ENCODE results near the genes MOSPD3, SLC12A9, NAT16 and PLOD3.

DNA sequence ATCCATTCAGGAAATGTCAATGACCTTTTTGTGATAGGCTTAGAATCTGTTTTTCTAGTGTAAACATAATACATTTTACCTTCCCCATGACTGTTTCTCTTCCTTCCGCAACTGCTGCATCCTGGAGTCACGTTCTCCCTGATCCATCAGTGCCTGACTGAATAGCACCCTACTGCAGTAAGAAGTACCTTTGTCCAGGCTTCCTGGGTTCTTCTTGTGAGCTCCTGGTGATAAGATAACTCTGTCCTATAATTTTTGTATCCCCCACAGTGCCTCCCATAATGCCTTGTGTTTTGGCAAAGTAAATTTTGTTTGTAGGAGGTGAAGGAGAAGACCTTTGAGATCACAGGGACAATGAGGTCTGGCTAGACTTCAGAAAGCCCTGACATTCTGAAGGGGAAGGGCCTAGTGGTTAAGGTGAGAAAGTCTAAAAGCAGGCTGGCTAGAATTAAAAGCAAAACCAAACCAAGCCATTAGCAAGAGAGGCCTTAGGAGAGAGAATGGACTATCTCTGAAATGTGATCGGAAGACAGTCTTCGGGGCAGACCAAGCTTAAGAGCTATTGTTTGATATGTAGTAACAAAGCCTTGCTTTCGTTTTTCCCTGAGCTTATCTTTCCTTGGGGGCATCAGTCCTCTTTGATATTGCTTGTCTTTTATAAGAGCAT, 7.5 kb downstream of the AGFG2 start:
- RRBS, result no CpG with 5 or more reads among the region's 5 CpGs

GRCh38 chr7:100564899-100565495, 8.7 kb downstream of the SAP25 start:
- RRBS, result no CpG with 5 or more reads among the region's 7 CpGs

- RRBS, result no CpG with 5 or more reads among the region's 13 CpGs
These were observed 6.9 kb downstream of the SAP25 start for GRCh38 chr7:100566719-100567278.

DNA sequence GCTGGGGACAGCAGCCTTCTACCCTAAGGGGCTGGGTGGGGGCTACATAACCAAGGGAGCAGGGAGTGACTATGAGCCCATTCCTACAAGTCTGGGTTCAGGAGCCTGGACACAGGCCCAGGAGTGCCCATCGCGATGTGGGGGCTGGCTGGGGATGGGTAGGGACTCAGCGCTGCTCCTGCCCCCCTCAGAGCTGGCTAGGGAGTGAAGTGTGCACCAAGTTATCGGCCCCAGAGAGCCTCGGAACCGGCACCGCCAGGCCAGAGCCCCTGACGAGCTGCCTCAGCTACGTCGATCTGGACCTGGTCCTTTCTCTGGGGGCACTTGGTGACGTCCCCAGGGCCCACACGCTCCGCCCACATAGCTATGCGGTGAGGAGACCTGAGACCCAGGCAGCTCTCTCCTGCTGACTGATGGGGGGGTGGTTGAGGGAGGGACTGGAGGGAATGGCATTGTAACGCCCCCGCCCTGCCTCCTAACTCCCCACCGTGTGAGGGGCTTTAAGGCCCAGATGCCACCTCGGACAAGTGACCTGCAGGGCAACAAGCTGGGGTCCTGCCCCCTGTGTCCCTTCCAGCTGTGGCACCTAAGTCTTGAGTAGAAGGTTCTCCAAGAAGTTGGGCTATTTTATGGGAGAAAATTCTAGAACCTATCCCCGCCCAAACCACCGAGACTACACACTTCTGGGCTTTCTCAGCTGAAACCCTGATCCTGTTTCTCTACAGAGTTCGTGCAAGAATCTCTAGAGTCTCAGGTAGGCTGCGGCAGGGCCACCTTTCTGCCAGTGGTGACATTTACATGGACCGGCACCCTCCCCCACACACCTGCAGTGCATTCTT, 2.4 kb downstream of the SAP25 start:
- RRBS, result no CpG with 5 or more reads among the region's 23 CpGs

- RRBS, result no CpG with 5 or more reads among the region's 27 CpGs
These were observed 2.8 kb upstream of the SAP25 start for GRCh38 chr7:100576103-100577225.

DNA sequence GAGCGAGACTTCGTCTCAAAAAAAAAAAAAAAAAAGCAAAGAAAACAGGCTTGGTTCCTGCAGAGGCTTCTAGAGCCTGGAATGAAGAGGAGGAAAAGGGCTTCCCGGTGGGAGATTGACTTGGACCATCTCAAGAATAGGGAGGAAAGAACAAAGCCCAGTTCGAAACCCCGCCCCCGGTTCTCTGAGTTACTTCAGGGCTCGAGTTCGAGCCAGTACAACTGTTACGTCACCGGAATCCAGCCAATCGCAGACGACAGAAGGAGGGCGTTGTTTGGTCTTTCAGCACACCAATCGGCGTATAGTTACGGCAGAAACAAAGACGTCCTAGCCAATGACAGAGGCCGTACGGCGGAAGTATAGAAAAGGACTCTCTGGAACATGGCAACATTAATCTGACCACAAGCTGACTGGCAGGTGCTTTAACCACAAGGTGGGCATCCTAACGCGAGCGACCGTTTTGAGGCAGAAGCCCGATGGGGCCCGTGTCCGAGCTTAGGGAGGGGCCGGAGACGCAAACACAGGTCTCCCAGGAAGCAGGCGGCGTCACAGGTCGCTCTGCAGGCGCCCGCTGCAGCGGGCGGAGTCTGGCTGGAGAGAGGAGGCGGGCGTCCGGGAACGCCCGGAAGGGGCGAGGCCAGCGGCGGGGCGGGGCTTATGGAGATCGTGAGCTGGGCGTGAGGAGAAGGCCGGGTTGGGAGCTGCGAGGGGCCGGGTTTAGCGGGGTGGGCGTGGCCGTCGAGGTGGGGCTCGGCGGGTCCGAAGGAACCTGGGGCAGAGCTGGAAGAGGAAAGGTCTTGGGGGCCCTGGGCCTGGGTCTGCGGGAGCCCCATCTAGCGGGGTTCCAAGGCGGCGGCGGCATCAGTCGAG, at the start of gene MOSPD3:
Gene MOSPD3, plus strand, starts transcription at position 732 of the 870 bp plus-strand sequence.
- RRBS, result 1% methylated on average over 19 of the region's 63 CpGs

- RRBS, result 93% methylated on average over 4 of the region's 29 CpGs
These were observed 7.8 kb downstream of the EPHB4 start for GRCh38 chr7:100819399-100820143.

DNA sequence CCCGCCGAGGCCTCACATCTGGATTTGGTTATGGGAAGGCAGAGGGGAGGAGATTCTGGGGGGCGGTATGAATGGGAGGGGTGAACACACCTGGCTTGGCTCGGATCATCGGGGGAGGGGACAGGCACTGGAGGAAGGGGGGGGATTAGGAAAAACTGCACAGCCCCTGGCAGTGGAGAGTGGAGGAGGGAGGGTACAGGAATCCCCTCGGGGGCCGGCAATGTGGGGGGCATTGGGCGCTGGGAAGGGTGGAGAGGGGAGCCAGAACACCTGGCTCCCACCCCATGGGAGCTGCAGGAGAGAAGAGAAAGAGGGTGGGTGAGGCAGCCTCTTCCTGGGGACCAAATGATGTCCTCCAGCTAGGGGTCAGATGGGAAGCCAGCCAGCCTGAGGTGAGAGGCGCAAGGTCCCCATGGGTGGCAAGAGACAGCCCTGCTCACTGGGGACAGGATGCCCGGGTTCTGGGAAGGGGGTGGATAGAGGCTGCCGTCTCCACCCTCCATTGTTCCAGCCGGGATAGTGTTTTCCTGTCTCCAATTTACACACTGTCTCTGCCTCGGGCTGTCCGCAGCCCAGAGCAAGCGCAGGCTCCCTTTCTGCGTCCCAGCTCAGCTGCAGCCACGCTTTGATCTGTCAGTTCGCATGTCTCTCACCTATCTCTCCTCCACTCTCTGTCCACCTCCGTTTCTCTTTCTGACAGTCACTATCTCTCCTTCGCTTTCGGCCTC, 2.3 kb downstream of the EPHB4 start:
- RRBS, result 76% methylated on average over 3 of the region's 21 CpGs

DNA sequence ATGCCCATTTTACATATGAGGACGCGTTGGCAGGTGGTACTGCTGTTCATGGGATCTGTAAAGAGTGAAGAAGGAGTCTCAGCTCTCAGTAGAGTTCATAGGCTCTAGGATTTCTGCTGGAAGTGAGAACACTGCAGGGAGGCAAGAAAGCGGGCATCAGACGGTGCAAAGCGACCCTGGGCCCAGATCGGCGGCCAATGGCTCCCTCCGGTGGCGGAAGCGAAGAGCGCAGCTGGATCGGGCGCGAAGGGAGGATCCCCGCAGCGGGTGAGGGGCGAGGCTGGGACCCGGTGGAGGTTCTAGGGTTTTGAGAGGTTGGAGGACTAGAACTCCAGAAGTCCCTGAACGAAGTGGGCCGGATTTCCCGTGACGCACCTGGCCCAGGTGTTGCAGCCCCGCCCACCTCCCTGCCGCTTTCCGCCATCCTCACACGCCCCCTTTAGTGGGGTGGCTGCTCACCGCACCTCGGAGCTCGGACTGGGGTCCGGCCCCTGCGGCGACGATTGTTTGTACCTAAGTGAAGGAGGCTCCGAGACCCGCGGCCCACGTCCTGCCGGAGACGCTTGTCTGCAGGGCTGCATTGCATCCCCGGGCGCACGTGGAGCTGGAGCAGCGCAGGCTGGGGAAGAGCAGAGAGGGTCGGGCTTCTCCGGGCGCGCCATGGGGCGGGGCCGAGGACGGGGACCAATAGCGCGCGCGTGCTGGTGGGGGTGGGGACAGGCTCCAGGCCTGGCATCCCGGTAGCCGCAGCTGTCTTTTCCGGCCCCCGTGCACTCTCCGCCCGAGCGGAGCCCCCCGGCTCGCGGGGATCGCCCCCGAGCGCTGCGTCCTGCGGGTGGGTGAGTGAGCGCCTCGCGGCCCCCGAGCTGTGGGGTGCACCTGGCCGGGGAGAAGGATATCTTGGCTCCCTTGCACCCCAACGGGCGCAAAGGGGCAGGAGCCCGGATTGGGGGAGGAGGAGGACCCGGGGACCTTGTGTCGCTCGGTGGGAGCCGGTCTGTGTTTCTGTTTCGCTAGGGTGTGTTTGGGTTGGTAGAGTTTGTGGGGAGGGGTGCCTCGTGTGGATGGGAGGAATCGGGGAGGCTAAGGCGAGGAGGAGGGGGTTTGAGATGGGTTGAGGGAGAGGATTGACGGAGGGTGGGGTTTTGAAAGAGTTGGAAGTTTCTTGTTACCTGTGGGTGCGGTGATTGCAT, at the start of gene SLC12A9:
Gene SLC12A9, plus strand, starts transcription at position 713 of the 1,193 bp plus-strand sequence.
- RRBS, result 1% methylated on average over 43 of the region's 87 CpGs

DNA sequence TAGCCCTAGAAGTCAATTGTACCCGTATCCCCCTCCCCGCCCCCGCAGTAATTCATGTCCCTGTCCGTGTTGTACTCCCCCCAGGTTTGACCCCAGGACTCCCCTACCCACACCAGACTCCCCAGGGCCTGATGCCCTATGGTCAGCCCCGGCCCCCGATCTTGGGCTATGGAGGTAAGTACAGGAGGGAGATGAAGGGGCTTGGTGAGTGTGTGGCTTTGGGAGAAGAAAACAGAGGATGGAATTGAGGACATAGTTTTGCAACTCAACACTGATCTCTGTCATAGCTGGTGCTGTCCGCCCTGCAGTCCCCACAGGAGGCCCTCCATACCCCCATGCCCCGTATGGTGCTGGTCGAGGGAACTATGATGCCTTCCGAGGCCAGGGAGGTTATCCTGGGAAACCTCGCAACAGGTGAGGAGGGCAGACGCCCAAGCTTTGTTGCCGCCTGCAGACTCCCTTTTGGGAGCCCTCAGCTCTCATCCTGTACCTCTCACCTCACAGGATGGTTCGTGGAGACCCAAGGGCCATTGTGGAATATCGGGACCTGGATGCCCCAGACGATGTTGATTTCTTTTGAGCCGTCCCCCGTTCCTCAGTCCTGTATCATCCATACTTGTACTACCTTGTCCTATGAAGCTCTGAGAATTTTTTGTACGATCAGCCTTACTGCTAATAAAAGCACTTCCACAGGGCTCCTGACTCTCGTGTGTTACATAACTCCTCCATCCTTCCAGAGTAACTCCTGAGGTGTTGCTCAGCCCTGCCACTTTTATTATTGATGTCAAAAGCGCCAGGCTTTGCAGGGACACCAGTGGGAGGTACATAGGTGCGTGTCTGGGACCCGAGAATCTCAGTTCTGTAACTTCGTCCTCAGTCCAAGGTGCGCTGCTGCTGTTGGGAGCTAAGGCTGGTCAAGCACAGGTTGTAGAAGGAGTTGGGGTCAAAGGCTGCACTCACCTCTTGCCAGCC, 1.3 kb downstream of the UFSP1 start:
- RRBS, result no CpG with 5 or more reads among the region's 25 CpGs

DNA sequence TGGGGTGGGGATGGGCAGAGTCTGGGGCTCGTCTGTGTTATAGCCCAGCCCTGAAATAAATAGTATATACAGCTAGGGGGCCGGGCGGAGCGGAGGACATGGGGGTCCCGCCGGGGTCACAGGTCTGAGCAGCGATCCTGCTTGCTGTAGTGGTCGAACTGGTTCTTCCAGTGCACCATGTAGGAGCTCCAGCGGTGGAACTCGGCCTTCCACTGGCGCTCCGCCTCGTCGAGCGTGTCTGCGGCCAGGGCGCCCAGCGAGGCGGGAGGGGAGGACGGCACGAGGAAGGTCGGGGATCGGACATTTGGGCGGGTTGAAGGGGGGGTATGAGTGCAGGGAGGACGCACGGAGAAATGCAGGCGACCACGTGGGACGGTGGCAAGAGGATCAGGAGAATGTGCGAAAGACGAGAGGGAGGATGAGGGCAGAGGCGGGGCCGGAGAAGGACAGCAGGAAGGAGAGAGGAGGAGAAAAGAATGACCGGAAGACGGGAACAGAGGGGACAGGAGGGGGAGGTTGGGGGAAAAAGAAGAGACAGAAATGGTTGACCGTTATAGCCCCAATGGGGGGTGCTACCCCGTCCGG, 675 bp upstream of the UFSP1 start:
- RRBS, result 6% methylated on average over 7 of the region's 38 CpGs

GRCh38 chr7:100890683-100891110, 1.2 kb upstream of the UFSP1 start:
- RRBS, result 9% methylated on average over 1 of the region's 12 CpGs

GRCh38 chr7:101017007-101017927, 2.6 kb upstream of the MUC17 start:
- RRBS, result 15% methylated on average over 12 of the region's 31 CpGs

- RRBS, result no CpG with 5 or more reads among the region's 10 CpGs
These were observed 5.7 kb downstream of the TRIM56 start for GRCh38 chr7:101090884-101091508.

DNA sequence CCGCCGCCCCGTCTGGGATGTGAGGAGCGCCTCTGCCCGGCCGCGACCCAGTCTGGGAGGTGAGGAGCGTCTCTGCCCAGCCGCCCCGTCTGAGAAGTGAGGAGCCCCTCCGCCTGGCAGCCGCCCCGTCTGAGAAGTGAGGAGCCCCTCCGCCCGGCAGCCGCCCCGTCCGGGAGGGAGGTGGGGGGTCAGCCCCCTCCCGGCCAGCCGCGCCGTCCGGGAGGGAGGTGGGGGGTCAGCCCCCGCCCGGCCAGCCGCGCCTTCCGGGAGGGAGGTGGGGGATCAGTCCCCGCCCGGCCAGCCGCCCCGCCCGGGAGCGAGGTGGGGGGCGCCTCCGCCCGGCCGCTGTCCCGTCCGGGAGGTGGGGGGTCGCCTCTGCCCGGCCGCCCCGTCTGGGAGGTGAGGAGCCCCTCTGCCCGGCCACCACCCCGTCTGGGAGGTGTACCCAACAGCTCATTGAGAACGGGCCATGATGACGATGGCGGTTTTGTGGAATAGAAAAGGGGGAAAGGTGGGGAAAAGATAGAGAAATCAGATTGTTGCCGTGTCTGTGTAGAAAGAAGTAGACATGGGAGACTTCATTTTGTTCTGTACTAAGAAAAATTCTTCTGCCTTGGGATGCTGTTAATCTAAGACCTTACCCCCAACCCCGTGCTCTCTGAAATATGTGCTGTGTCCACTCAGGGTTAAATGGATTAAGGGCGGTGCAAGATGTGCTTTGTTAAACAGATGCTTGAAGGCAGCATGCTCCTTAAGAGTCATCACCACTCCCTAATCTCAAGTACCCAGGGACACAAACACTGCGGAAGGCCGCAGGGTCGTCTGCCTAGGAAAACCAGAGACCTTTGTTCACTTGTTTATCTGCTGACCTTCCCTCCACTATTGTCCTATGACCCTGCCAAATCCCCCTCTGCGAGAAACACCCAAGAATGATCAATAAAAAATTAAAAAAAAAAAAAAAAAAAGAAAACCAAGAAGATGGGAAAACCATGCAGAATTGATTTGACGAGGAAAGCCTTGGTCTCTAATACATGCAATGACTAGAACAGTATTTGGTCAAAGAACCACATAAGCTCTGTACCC, 7.5 kb downstream of the TRIM56 start:
- RRBS, result no CpG with 5 or more reads among the region's 57 CpGs

DNA sequence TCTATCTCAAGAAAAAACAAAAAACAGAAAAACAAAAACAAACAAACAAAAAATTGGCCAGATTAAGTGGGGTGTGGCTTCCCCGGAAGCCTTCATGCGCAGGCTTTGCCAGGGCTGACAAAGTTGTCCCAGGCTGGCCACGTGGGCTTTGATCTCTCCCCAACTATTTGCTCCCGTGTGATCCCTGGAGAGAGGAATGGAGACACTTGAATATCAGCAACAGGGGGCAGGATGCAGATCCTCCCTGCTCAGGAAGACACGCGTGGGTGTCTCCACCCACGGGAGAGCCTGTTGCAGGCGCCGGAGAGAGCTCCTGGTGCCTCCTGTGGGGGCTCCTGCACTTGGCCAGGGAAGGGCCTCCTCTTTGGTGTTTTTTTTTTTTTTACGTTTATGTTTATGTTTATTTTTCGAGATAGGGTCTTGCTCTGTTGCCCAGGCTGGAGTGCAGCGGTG, 18.9 kb downstream of the TRIM56 start:
- RRBS, result no CpG with 5 or more reads among the region's 12 CpGs

DNA sequence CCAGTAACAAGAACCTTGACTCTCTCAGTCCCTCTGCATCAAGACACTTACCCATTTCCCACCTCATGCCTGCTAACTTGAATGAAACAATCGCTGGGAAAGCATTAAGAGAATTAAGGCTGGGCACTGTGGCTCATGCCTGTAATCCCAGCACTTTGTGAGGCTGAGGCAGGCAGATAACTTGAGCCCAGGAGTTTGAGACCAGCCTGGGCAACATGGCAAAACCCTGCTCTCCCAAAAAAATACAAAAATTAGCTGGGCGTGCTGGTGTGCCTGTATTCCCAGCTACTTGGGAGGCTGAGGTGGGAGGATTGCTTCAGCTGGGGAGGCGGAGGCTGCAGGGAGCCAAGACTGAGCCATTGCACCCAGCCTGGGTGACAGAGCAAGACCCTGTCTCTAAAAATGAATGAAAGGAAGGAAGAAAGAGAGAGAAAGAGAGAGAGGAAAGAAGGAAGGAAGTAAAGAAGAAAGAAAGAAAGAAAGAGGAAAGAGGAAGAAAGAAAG, 596 bp downstream of the SERPINE1 start:
- RRBS, result no CpG with 5 or more reads among the region's 3 CpGs

DNA sequence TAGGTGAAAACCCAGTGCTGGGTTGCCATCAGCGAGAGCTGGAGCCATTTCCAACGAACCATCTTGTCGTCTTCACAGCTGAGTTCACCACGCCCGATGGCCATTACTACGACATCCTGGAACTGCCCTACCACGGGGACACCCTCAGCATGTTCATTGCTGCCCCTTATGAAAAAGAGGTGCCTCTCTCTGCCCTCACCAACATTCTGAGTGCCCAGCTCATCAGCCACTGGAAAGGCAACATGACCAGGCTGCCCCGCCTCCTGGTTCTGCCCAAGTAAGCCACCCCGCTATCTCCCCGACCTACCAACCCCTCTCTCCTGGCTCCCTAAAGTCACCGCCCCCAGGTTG, 6.7 kb downstream of the SERPINE1 start:
- RRBS, result no CpG with 5 or more reads among the region's 11 CpGs

GRCh38 chr7:101180014-101180480, at the start of gene NAT16:
TSS of gene NAT16 (minus strand) at chr7:101180293.
- RRBS, result 69% methylated on average over 22 of the region's 59 CpGs

GRCh38 chr7:101217159-101217859, at the start of gene PLOD3:
TSS of gene PLOD3 (minus strand) at chr7:101217581.
- RRBS, result 3% methylated on average over 22 of the region's 56 CpGs